Parietal lobe (tissue), 2 donors: ENCODE results near the genes PPM1G and IFT172.

GRCh38 chr2:27305898-27306316 is 2.3 kb downstream of the UCN start:
- RAMPAGE, long total RNA = no peak

DNA sequence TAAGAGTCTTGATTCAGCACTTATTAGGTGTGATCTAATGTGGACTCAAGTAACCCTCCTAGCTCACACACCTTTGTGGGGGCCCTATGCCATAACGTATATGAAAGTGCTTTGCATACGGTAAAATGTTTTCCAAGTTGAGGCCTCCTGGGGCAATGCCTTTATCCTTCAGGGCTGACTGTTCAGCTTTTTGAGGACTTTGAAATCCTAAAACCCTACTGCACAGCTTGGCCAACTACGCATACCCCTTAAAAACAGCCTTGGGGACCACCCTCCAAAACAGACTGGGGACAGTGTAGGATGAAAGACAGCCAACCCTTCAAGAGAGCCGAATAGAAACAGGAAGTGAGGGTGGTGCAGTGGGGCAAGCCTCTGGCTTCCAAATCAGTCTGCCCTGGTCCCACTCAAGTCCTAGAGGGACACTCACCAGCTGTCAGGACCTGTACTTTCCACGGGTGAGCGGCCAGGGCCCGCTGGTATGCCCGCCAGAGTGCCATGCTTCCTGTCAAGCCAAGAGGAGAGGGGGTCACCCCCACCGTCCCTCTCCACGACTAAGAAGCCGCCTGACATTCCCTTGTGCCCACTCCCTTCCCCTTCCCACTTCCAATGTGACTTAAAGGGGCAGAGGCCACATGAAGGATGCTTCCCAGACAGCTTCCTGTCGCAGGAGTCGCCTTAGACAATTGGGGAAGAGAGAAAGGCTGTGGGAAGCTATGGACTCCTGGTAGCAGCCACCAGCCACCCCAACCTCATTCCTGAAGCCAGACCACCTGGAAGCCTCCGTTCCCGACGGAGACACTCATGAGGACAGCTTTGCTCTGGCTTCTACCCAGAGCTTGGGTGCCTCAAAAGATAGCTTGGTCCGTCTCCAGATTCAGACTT is 635 bp downstream of the MPV17 start:
- RAMPAGE, long total RNA = no peak

- RAMPAGE, long total RNA = no peak
These were observed 795 bp downstream of the EIF2B4 start for GRCh38 chr2:27369403-27369682.

DNA sequence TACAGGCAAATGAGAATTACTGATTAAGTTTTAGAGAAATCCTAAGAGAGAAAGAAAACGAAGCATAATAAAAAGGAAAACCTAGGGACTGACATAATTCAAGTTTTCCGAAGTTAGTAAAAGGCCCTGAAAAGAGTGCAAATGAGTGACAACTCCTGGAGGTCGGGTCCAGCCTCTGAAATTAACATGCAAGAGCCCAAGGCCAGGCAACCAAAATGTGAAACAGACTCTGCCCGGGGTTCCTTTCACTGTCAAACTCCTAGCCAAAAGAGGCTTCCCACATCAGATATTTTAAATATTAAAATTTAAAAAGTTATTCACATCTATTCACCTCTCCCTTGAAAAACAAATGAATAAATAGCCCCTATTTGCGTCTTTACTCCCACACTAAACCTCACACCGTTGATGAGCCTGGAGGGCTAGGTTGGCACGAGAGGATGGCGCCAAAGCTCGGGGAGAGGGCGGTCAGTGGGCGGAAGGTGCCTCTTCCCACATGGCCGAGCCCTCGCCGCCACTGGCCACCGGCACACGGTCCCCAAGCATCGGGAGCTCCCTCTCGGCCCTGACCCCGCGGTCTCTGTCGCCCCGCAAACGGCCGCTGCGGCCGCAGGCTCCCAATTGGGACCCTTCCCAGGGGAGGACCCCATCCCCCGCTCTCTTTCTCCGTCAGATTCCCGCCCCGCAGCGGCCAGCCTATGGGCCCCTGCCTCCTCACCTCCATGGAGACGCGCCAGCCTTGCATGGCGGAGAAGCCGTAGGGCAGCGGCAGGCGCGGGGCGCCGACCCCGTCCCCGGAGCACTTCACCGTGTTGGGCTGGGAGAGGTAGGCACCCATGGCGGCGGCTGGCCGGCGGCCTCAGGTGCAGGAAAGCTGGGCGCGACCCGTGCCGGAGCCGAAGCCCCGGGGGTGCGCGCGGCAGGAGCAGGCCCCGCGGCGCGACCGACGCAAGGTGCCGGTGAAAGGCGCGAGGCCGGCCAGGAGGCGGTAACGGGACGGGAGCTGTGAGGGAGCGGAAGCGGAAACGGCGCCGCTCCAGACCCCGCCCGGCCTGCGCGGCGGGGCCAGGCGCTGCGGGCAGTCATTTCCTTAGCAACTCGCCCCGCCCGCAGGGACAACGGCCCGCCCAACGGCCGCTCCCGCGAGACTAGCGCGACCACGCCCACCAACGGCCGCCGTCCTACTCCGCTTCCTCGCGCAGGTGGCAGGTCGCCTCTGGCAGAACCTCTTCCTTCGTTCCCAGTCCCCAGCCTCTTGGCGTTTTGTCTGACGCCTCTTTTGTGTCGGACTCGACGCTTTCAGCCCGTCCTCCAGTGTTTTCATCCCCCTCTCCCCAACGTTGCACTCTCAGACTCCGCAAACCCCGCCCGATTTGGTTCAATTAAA is at the start of gene PPM1G:
Gene PPM1G, minus strand, starts transcription at position 1,004 of the 1,384 bp plus-strand sequence.
- RAMPAGE, long total RNA = no peak

- RAMPAGE, long total RNA = no peak
These were observed at the start of gene IFT172 for GRCh38 chr2:27489289-27490323. TSS of gene IFT172 (minus strand) at chr2:27489743.

GRCh38 chr2:27627802-27628327 is 947 bp downstream of the CCDC121 start:
- RAMPAGE, long total RNA = no peak

GRCh38 chr2:27665004-27665391 is 1.3 kb downstream of the SLC4A1AP start:
- RAMPAGE, long total RNA = no peak

- RAMPAGE, long total RNA = no peak
These were observed 5.1 kb downstream of the SLC4A1AP start for GRCh38 chr2:27668612-27669421.

DNA sequence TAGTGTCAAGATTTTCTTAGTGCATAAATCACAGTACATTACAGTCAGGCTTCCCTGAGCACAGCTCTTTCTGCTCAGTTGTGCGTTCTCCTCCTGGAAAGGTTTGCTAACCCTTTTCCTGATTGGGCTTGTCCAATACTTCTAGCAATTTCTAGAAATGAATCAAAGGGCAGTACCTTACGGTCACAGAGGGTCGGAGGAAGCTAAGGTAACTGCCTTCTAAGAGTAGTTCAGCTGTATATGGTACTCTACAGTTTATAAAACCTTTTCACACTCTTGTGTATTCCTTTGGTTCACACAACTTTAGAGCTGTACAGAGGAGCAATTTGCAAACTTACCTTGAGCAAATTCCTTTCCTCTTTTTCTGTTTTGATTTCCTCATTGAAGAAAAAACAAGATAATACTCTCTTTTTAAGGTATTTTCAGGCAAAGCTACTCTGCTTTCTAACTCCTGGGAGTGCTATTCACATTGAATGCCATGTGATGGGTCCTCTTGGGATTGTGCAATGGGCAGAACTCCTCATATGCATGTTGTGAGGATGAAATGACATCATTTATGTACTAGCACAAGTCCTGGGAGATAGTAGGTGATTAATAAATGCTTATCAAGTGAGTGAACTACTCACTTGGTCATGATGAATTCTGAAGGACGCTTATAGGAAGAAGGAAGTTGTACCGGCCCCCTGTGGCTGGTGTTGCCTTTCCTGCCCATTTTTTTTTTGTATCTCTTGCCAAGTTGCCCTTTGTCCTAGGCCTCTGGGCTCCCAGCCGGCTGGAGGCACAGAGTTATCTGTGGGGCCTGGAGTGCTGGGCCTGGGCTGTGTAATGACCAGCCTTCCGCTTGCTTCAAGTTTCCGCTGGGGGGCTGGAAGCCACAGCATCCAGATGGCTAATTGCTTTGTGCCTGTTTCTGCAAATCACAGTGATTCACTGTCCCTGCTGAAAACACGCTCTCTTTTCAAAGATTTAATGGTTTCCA is 34.0 kb upstream of the MRPL33 start:
- RAMPAGE, long total RNA = no peak

- RAMPAGE, long total RNA = no peak
These were observed 5.5 kb upstream of the MRPL33 start for GRCh38 chr2:27765752-27766587.

GRCh38 chr2:27887844-27888180 is 2.4 kb downstream of the RBKS start:
- RAMPAGE, long total RNA = no peak

- RAMPAGE, long total RNA = no peak
These were observed 449 bp downstream of the BABAM2 start for GRCh38 chr2:27890919-27891437.

DNA sequence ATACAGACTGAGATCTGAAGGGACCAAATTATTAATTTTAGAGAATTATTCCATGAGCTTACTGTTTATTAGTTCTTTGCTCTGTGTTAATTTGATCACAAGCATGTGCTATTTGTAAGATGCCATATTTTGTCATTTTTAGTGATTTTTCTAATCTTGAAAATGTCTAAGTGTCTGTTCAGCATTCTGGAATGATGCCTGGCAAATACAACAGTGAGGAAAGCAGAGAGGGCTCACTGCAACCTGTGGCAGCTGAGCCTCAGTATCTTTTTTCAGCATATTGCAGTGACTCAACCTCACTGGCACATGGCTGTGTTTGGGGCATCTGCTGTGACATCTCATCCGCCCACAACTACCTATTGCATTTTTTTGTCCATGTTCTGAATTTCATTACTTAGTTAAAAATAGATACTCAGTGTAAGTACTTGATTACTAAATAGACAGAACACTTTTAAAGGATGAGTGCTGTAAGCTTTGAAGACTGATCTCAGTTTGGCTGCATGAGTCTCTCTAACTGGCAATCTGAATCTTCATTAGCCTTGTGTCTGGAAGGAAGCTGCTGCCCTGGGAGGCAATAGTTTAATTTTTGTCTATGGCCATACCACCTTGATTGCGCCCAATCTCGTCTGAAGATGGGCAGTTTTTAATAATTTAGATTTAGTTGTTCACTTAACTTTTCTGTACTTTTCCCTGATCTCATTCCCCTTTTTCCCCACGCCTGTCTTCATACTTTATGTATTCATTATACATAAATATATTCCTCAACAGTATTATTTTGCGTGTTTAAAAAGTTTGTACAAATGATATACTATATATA is 10.8 kb downstream of the BABAM2 start:
- RAMPAGE, long total RNA = no peak

DNA sequence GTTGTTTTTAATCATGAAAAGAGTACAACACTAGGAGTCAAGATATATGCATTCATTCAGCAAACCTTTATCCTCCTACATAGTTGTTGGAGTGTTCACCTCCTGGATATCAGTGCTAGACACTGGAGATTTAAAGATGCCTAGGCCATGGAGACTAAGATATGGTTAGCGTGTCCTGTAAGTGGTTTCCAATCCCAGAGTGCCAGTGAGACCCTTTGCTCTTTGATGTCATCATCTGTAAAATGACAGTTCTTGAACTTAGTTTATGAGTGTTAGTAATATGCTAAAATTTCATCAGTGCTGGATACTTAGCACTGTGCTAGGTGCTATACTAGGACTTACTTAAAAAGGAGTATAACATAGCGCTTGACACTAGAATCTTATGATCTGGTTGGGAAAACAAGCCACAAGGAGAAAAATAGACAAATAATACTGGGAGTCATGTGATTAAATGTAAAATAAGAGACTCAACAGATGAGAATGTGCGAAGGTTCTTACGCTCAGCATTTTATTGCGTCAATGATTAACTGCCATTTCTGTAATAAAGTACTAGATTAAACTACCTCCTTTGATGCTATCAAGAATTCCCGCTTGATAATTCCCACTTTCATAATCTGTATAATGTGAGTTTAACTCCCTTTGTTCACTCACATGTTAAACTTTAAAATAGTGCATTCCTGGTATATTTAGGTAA is 31.5 kb downstream of the BABAM2 start:
- RAMPAGE, long total RNA = no peak

DNA sequence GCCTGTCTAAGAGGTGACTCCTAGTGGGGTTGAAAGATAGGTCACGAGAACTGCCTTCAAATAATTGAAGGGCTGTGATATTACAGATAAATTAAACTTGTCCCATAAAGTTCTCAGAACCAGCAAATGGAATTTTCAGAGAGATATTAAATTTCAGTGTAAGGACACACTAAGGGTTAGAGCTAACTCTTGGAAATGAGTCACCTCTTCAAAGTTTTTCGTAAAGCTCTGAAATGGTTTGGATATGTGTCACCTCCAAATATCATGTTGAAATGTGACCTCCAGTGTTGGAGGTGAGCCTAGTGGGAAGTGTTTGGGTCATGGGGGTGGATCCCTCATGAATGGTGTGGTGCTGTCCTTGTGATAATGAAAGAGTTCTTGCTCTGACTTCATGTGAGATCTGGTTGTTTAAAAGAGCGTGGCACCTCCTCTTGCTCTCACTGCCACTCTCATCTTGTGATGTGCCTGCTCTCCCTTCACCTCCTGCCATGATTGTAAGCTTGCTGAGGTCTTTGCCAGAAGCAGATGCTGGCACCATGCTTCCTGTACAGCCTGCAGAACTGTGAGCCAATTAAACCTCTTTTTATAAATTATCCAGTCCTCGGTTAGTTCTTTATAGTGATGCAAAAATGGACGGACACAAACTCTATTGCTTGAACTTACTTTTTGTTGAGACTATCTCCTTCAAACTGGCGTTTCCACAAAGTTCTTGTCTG is 87.4 kb downstream of the BABAM2 start:
- RAMPAGE, long total RNA = no peak

DNA sequence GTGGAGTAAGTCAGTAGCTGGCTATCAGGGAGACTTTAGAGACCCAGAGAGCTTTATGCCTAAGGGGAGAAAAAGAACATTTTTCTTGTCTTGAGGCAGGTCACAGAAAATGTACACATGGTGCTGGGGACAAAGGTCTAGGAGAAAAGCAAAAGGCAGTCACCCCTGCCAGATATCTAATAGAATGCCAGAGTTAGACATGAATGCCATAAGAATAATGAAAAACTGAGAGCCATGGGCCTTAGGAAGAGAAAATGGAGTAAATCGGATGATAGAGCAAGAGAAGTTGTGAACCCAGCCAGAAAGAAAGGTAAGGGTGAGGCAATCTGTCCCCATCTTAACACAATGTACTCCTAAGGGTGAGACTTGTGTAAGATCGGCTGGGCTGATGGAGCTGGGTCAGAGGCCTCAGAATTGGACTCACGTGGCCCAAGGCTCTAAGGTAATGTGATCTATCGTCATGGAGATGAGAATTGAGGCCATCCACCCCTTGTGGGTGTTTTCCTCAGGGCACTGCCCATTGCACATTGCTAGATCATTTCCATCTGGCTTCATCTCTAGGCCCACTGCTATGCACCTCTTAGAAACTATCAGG is 229.2 kb upstream of the FOSL2 start:
- RAMPAGE, long total RNA = no peak

DNA sequence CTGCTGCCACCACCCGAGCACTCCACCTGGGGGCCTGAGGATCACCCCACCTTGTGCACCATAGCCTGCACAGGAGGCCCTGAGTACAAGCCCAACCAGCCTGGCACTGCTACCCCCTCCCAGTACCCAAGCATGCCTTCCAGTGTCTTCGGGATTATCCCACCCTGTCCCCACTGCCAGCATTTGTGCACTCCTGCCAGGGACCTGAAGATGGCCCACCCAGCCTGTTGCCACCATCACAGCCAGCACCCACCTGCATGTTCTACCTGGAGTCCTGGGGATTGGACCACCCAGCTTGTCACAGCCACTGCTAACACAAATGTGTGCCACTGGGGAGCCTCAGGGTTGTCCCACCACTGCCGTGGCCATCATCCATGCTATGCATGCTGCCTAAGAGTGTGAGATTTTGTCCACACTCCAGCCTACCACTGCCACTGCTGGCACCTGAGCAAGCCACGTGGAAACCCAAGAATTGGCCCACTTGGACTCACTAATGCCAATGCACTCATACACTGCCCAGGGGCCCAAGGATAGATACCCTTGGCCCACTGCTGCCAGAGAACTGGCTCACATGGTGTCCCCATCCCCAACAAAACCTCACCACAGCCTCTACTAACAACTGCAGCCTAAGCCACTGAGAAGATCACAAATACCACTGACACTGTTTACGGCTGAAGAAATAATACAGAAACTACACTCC is 217.2 kb upstream of the FOSL2 start:
- RAMPAGE, long total RNA = no peak

DNA sequence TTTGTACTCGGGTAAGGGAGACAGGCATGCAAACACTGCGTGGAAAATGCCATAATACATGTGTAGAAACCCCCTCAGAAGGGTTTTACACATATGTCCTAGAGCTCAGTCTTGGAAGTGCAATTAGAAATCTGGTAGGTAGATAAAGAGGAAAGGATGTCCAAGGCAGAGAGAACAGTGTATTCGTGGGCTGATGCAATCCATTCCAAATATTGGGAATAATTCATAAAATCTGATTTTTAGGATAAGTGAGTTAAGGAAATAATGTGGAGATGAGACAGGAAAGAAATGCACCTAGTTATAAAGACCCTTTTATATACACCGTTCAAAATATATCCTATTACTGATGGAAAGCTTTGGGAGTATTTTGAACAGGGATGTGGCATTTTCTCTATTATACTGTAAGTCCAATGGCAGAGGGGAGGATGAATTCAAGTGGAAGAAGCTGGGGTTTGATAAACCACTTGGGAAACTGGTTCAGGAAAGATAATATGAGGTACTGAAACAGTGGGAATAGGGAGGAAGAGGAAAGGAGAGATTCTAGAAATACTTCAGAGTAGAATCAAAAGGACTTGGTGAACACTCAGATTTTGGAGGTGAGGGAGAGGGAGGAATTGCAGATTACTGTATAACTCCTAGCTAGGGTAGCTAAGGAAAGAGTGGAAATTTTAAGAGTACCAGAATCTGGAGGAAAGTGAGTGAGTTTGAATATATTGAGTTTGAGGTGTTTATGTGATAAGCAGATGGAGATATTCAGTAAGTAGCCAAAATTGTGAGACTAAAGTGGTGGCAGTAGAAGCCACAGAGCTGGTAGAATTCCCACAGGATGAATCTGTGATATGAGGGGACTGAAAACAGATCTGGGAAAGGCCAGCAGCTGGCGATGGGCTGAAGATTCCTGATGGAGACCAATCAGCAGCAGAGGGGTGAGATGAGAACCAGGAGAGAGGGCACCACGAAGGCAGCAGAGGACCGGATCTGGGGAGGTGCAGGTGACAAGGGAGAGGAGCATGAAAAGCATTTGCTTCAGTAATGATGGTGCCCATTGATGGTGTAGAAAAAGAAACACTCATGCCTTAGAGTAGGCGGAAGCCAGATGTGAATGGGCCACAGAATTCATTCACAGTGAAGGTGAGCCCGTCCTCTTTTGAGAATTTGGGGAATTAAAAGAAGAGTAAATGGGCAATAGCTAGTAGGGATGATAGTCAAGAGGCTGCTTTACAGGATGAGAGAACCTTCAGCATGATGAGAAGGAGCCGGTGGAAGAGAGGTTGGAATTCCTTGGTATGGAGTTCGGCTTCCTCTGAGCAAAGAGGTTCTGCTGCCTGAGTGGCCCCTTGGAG is 114.3 kb upstream of the FOSL2 start:
- RAMPAGE, long total RNA = no peak

DNA sequence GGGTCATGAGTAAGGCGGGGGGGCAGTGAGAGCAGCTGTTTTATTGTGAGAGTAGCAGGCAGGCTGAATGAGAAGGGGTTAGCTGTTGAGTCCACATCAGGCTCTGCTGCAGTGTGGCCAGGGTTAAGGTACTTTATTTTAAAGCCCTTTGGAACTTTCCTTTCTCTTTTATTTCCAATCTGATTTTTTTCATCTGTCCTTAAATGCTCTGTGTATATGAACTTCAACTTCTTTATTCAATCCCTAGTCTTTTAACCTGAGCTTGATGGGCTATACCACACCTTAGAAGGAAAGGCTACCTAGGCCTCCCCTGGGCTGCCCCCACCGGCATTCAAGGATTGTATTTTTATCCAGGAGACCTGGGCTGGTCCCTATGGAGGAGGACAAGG is 111.8 kb upstream of the FOSL2 start:
- RAMPAGE, long total RNA = no peak

DNA sequence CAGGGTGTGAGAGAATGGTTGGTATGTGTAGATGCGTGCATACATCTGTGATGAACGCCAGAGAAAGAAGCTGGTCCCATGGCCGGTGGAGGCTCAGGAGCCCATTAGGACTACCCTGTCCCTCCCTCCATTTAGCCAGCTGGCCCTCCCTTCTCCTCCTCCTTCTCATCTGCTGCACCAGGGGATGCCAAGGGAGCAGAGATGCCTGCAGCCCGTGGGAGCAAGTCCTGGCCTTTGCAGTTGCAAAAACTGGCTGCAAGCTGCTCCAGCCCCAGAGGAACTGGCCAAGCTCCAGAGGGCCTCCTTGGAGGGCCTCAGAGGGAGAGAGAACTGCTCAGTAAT is 65.6 kb upstream of the FOSL2 start:
- RAMPAGE, long total RNA = no peak